ENCODE measurements around the gene FOLR2.

DNA sequence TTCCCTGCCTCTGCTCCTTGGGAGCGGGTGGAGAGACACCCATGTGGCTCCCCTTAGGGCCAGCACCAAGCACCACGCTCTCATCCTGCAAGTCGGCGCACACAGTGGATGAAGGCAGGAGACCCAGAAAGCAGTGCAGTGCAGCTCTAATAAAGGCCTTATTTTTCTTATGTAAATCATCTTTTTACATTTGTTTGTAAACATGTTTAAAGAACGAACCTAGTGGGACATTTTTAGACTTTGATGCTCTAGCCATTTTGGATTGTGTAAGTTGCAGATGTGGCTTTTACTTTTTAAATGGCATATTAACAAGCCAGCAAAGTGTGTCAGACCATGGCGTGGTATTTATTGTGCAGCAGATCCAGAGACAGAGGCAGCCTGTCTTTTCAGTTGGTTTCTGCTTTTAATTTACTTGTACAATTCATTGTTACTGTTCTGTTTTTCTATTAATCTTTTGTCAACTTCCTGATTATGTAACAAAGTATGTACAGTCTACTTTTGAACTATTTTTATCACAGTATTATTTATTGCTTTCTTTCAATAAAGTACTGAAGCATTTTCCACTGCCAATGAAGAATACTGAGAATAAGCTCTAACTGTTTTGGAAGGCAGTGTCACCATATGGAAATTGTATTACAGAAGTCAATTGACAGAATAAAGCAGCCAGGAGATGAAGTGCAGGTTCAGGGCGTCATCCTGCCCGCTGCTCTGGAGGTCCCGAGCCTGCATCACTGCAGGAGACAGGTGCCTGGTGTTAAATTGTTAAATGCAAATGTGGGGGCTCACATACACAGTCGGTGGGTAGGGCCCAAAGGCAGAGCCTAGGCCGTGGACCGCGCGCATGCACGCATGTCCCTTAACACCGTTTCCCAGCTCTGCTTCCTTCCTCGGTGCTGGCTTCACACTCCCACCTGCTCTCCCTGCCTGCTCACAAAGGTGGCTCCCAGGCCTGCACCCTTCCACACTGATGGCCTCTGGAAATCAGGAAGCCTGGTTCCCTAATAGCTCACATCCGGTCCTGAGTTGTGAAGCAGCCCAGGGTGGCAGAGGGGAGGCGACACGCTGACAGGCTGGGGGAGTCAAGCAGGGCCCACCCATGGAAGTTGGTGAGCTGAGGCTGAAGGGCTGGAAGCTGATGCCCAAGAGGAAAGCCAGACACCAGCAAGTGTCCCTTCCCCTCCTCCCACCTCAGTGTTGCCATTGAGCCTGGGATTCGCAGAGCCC lies 14.1 kb upstream of the CTTN start:
- PRO-cap: no peak

GRCh38 chr11:70628768-70629601 lies 230.7 kb downstream of the CTTN start:
- PRO-cap: no peak

DNA sequence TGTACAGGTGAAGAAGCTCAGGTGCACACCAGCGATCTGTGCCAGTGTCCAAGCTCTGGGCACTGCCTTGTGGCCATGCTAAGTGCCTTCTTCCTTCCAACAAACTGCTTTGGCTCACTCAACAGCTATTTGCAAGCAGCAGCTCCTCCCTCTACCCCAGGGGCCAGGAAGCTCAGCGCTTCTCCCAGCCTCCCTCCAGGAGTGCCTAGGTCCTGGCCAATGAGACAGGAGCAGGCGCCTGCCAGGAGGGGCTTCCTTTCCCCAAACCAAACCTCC lies 315.5 kb downstream of the CTTN start:
- PRO-cap: no peak

DNA sequence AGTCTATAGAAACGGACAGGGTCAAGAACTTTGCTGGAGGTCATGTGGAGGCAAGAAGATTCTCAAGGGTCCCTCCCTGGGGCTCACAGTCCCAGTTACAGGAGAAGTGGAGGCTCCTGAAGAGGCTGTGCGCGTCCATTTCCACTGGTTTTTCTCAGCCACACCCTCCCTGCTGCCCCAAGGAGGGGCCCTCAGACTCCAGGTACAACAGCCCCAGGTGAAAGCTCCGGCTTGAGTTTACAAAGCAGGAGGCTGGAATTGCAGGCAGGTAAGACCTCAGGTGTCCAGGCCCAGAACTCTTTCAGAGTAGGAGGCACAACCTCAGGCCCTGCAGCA lies 3.1 kb downstream of the SHANK2 start:
- PRO-cap: no peak

DNA sequence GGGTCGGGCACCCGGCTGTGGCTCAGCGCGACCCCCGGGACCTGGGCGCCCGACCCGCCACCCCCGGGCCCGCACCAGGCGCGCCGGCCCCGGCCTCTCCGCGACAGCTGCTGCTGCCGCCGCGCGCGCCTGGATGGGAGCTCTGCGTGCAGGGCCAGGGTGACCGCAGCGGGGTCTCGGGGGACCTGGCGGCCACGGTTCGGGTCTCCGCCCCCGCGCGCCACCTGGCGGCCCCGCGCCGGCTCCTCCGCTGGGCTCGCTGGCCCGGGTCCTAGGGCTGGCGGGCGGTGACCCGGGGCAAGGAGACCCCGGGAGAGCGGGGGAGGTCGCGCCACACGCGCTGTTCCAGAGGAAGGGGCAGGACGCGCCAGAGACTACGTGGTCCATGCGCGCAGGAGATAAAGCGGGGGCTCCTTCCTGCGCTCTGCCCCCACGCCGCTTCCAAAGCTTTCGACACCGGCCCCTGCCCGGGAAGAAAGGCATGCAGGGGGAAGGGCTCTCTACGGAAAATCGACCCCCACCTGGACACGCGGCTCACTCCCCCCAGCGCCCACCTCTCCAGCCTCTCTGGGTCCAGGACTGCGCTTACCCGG lies 569 bp downstream of the SHANK2 start:
- PRO-cap: no peak

DNA sequence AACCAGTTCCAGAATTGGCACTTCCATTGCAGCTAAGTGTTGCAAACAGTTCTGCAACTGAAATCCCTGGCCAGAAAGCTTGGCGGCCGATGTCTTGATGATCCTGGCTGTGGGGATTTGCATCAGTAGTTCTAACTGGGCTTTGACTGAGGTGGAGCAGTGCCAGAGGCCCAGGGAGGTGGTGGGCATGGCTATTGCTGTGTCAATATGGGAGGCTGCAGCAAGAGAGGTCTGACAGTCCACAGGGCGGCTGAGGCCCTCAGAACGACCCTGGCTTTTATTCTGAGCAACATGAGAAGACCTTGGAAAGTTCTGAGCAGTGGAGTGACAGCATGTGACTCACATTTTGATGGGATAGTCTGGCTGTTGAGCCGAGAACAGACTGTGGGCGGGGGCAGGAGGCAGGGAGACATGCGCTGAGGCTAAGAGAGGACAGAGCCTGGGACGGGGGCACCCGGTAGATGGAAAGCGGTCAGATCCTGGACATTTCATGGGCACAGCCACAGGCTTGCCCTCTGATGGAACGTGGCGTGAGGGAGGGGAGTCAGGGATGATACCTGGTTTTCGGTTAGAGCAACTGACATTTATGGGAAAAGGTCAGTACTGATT lies 19.1 kb downstream of the DHCR7 start:
- PRO-cap: no peak

GRCh38 chr11:71454628-71455070 lies 1.6 kb downstream of the NADSYN1 start:
- PRO-cap: no peak

DNA sequence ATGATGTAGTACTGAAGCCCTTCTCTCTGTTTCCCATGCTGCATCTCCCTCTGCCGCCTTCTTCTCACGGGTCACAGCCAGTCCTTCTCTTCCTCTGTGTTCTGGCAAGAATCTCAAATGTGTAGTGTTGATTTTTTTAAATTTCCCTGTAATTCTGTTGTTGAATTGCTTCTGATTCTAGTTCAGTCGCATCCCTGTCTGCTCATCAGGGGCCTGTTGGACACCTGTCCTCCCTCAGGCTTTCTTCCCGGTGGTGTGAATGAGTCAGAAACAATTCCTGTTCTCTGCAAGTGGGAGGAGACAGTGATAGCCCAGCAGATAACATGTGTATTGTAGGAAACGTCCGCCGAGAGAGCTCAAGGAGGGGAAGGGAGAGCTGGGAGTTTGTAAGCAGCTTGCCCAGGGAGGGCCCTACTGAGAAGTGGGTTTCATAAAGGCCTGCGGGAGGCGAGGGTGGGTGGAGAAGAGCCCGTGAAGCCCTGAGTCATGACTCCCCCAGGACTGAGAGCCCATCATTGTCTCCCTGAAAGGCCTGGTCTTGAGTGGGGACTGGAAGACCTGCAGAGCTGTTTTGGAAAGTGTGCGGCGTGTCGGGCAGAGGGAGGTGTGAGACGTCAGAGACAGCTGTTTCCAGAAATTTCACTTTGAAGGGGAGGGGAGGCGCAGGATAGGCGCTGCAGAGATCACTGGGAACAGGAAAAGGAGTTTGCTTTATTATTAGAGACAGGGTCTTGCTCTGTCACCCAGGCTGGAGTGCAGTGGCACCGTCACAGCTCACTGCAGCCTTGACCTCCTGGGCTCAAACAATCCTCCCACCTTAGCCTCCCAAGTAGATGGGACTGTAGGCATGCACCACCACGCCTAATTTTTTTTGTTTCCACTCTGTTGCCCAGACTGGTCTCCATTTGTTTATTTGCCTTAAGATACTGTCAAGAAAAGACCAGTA lies 35.2 kb downstream of the NADSYN1 start:
- PRO-cap: no peak

- PRO-cap: no peak
Measured at GRCh38 chr11:71800271-71800790, 32.7 kb upstream of the DEFB108B start.

DNA sequence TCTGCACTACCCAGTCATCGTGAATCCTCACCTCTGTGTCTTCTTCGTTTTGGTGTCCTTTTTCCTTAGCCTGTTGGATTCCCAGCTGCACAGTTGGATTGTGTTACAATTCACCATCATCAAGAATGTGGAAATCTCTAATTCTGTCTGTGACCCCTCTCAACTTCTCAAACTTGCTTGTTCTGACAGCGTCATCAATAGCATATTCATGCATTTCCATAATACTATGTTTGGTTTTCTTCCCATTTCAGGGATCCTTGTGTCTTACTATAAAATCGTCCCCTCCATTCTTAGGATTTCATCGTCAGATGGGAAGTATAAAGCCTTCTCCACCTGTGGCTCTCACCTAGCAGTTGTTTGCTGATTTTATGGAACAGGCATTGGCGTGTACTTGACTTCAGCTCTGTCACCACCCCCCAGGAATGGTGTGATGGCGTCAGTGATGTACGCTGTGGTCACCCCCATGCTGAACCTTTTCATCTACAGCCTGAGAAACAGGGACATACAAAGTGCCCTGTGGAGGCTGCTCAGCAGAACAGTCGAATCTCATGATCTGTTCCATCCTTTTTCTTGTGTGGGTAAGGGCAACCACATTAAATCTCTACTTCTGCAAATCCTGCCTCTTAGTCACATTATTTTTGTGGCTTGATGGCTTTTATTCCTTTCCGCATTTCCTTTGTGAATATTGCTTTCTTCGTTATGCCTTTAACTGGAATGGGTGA lies 15.8 kb downstream of the DEFB131B start:
- PRO-cap: no peak

DNA sequence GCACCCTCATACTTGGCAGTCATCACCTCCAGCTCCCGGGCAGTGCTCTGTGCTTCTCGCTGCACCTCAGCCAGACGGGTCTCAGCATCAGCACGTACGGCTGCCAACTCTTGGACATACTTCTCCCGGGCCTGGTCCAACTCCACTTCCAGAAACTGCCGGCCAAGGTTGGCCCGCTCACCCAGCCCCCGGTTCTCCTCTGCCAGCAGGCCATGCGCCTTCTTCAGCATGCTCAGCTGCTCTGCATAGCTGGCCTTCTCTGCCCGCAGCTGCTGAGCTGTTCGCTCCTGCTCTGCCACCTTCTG lies 14.2 kb downstream of the IL18BP start:
- PRO-cap: no peak

GRCh38 chr11:72016392-72016591 lies 17.6 kb downstream of the IL18BP start:
- PRO-cap: no peak

DNA sequence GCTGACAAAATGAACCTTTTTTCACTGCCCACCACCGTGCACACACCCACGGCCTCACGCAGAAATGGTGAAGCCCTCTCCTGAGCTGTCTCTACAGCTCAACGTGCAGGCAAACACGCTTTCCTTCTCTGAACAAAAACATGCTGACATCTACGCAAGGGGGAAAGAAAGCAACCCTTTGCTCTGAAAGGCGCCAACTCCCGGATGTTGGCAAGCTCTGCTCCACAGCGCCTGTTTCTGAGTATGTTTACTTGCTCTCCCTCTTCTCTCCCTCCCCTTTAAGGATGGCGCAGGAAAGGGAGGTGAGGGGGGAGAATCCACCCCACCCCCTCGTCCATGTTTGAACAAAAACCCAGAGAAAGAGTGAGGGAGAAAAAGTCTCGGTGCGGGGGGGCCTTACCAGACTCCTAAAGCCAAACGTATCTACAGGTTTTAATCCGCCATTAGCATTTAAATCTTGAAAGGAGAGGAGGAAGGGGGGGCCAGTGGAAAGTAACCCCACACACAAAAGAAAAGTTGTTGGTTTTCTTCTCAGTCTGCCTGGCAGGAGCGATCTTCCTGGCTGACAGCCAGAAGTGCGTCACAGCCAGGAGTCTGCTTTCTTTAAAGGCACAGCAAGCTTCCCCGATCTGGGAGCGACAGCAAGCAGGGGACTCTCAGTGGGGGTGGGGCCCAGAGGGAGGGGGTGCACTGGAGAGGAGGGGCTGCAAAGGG lies 39.6 kb downstream of the NUMA1 start:
- PRO-cap: bidirectional peak, plus-strand start at position 373 of the sequence, minus-strand start at position 280 of the sequence; bidirectional peak, plus-strand start outside the sequence, minus-strand start at position 542 of the sequence

GRCh38 chr11:72058286-72058992 lies 21.9 kb downstream of the NUMA1 start:
- PRO-cap: no peak

DNA sequence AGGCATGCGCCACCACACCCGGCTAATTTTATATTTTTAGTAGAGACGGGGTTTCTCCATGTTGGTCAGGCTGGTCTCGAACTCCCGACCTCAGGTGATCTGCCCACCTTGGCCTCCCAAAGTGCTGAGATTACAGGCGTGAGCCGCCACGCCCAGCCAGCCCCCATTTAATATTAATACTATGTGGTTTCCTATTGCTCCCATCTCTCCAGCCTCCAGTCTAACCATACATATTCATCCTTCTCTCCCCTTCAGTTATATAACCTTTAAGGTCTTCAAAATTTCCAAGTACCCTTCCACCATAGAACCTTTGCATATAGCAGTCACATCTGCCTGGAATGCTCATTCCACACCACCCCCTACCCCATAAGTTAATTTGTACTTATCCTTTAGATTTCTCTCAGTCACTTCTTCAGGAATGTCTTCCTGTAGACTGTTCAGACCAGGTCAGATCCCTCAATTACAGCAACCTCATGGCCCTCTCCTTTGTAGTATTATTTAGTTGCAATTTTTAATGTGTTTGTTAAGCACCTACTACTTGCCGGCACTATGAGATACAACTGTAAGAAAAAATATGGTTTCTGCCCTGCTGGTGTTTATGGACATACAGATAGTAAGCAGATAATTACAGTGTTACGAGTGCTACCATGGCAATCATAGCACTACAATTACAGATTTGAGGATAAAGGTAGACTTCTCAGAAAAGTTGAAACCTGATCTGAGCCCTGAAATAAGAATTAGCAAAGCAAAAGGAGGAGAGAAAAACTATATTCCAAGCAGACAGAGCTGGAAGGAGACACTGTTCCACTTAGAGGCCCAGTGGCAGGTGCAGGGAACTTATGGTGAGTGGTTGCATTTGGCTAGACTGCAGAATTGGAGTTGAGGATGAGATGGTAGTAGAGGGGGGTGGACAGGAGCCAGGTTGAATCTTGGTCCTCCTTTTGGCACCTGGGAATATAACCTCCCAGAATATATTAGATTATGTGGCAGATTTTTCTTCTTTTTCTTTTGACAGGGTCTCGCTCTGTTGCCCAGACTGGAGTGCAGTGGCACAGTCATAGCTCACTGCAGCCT lies 2.7 kb downstream of the LRRC51 start:
- PRO-cap: no peak

DNA sequence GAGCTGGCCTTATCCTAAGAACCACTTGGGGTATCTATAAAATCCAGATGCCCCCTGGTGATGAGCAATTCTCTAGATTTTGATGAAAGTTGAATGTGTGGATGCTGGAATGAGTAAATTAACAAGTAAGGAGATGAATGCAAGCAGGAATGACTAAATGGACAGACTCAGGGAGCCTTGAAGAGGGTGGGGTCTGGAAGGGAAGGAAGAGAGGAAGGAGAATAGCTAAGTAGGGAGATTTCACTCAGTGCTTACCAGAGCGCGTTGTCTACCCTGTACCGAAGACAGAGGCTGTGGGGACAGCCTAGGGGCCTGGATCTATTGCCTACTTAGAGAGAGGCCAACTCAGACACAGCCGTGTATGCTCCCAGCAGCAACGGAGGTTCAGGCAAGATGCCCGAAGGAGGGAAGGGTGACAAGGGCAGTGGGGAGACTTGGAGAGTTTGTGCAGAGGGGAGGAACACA lies at the start of gene FOLR2:
FOLR2 (plus strand) TSS at position 257 of the 465 bp plus-strand sequence.
- PRO-cap: no peak

- PRO-cap: no peak
Measured at GRCh38 chr11:72221826-72222422, 2.6 kb upstream of the INPPL1 start.

DNA sequence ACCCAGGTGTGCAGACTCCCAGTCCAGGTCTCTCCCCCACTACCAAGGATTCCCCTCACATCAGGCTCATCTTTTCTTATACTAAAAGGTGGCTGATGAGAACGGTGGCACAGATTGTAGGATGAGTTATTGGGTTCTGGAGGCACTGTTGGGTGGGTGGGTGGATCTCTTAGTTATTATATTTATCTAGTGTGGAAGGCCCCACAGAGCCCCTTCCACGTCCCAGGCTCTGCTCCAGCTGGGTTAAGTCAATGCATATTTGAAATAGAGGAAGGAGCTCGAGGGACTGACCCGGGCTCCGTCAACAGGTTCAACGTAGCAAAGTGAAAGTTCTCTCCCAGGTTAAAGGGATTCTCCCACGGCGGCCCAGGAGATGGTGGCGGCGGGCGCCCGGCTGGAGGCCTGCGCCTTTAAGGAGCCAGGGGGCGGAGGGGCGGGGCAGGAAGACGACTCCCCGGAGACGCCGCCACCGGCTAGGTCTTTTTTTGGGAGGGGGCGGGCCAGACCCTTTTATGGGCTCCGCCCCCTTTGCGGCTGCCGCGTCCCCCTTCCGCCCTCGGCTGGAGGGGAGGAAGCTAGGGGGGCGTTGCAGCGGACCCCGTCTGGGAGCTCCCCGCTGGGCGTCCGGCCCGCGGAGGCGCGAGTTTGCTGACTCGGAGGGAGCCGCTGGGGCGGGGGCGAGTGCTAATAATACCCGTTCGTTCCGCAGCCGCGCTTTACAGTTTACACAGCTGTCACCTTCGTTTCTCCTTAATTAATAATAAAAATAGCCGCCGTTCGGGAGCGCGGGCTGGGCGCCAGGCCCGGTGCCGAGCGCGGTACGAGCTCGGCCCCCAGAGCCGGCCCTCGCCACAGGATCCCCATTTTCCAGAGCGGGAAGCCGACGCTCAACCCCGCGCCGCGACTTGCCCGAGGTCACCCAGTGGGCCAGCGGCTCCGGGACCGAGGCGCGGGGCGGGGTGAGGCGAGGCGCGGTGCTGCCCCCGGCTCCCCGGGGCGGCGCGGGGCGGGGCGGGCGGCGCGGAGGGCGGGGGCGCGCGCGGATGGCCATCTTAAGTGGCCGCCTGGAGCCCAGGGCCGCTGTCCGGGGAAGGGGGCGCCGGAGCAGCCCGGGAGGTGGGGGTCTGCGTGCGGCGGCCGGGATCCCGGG lies 1.3 kb upstream of the INPPL1 start:
- PRO-cap: unidirectional peak, plus-strand start at position 559 of the sequence; bidirectional peak, plus-strand start at position 1,080 of the sequence, minus-strand start at position 929 of the sequence

GRCh38 chr11:72237909-72238345 lies 6.0 kb downstream of the PHOX2A start:
- PRO-cap: no peak

- PRO-cap: no peak
Measured at GRCh38 chr11:72753550-72754313, 1.5 kb upstream of the ARAP1 start.

Measured in pulmonary artery (tissue), 1 donor.